Stomach (tissue), 7 donors: ENCODE data around the genes PEX6, KLHDC3 and PTK7.

DNA sequence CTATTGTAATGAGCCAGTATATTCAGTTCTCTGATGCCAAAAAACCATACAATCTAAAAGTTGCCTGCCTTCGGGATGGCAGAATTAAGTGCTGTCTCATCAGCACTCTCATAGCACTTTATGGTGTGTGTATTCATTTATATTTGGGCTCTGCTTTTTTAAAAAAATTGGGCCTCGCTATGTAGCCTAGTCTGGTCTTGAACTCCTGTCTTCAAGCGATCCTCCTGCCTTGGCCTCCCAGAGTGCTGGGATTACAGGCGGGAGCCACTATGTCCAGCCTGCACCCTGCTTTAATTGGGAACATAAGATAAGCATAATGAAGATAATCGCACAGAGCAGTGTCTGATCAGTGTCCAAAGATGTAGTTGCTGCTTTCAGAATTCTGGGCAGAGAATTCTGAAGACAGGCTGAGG is 22.9 kb downstream of the BICRAL start:
- PRO-cap = no peak
- RAMPAGE, long total RNA, 5 experiments = no peak in any of the 5 experiments
- RRBS = no CpG with 5 or more reads among the region's 5 CpGs

DNA sequence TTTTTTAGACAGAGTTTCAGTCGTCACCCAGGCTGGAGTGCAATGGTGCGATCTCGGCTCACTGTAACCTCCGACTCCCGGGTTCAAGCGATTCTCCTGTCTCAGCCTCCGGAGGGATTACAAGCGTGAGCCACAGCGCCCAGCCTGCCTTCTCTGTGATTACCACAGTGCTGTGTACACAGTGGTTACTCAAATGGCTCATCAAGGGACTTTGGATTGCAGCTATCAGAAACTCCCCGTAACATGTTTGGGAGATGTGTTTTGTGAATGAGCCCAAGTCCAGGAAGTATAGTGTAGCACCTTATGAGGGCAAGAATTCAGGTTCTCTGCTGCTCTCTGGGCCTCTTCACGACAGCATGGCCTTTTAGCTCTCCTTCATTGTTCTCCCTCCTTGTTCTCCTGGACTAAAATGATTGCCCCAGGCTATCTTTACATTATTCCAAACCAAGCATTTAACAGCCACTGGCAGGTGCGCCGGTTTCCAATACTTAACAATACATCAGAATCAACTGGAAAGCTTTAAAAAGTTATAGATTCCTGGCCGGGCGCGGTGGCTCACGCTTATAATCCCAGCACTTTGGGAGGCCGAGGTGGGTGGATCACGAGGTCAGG is 34.1 kb upstream of the RPL7L1 start:
- PRO-cap = no peak
- RAMPAGE, long total RNA, 5 experiments = no peak in any of the 5 experiments
- RRBS = no CpG with 5 or more reads among the region's 19 CpGs

DNA sequence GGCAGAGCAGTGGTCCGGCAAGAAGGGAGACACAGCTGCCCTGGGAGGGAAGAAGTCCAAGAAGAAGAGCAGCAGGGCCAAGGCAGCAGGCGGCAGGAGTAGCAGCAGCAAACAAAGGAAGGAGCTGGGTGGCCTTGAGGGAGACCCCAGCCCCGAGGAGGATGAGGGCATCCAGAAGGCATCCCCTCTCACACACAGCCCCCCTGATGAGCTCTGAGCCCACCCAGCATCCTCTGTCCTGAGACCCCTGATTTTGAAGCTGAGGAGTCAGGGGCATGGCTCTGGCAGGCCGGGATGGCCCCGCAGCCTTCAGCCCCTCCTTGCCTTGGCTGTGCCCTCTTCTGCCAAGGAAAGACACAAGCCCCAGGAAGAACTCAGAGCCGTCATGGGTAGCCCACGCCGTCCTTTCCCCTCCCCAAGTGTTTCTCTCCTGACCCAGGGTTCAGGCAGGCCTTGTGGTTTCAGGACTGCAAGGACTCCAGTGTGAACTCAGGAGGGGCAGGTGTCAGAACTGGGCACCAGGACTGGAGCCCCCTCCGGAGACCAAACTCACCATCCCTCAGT is 9.4 kb downstream of the CNPY3 start:
- PRO-cap = no peak
- RAMPAGE, long total RNA, 5 experiments = start-site peak on the plus strand in 1 of 5 experiments, centred at positions 92 to 375 of the sequence, 5 to 8 reads per replicate
- RRBS = no CpG with 5 or more reads among the region's 9 CpGs

GRCh38 chr6:42963878-42964480 is 3.4 kb downstream of the GNMT start:
- PRO-cap = no peak
- RAMPAGE, long total RNA, 5 experiments = start-site peak on the minus strand in 2 of 5 experiments, at chr6:42964191-42964357 at its widest, 9 to 11 reads per replicate
- RRBS = no CpG with 5 or more reads among the region's 8 CpGs

GRCh38 chr6:42979107-42980189 is at the start of gene PEX6:
PEX6 (minus strand) TSS chr6:42979181.
- PRO-cap = bidirectional peak, plus-strand start at chr6:42979319, minus-strand start at chr6:42979204; bidirectional peak, plus-strand start at chr6:42979549, minus-strand start at chr6:42979395; unidirectional peak, minus-strand start at chr6:42979608
- RAMPAGE, long total RNA, 5 experiments = no peak in any of the 5 experiments
- RRBS = 1% methylated on average over 4 of the region's 39 CpGs

DNA sequence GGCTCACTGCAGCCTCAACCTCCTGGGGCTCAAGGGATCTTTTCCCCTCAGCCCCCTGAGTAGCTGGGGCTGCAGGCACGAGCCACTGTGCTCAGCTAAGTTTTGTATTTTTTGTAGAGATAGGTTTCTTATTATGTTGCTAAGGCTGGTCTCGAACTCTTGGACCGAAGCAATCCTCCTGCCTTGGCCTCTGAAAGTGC is 10.7 kb downstream of the PPP2R5D start:
- PRO-cap = unidirectional peak, minus-strand start at position 57 of the sequence
- RAMPAGE, long total RNA, 5 experiments = no peak in any of the 5 experiments
- RRBS = no CpG with 5 or more reads among the region's 3 CpGs

GRCh38 chr6:43014025-43014982 is at the start of gene KLHDC3:
KLHDC3 (plus strand) TSS chr6:43014249.
- PRO-cap = bidirectional peak, plus-strand start at chr6:43014268, minus-strand start at chr6:43013919
- RAMPAGE, long total RNA, 5 experiments = start-site peak on the plus strand in 3 of 5 experiments, at chr6:43014234-43014290 at its widest, 11 to 235 reads per replicate
- RRBS = 1% methylated on average over 14 of the region's 38 CpGs

DNA sequence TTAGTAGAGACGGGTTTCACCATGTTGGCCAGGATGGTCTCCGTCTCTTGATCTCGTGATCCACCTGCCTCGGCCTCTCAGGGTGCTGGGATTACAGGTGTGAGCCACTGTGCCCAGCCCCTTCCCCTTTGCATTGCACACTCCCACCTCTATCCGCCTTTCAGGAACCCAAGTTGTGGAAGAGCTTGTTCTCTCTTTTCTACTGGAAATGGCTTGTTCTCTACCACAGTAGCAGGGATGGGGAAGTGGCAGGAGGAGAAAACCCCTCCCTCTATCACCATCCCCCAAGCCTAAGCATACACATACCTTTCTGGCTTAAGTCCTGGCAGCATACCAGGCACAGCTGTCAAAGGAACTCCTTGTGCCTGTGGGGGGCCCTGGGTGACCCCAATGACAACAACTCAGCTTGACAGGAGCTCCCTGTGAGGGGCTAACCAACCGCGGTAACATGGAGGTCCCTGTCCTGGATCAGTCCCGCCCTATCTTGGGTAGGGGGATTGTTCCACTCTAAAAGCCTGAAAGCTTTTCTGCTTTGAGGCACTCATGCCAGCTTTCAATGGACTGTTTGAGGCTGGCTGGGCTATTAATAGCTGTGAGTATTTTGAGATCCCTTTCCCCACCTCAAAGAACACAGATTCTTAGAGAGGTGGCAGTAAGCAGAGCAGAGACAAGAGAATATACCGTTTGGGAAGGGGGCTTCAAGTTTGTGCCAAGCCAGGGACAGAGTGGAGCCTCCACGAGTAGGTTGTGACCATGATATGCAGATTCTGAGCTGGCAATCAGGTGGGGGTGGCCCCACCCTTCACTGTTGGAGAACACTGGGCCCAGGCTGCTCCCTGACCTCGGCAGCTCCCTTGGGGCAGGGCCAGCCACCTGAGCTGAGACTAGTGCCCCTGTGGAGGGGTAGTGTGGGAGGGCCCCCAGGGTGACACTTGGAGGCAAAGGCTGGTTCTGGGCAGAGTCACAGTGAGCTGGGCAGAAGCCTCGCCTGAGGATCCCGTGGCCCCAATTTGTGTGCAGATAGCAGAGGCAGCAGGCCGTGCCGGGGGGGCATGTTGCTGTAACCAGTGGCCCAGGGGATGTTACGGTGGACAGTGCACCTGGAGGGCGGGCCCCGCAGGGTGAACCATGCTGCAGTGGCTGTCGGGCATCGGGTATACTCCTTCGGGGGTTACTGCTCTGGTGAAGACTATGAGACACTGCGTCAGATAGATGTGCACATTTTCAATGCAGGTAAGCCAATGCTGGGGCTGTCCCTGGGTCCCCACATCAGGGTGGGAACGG is 2.5 kb downstream of the KLHDC3 start:
- PRO-cap = no peak
- RAMPAGE, long total RNA, 5 experiments = start-site peak on the plus strand in 1 of 5 experiments, centred at position 375 of the sequence, 5 reads per replicate
- RRBS = no CpG with 5 or more reads among the region's 23 CpGs

- PRO-cap = bidirectional peak, plus-strand start at chr6:43076284, minus-strand start at chr6:43076182
- RAMPAGE, long total RNA, 5 experiments = start-site peak on the plus strand in 3 of 5 experiments, at chr6:43076403-43076522 at its widest, 8 to 30 reads per replicate
- RRBS = 2% methylated on average over 47 of the region's 102 CpGs
Observed at GRCh38 chr6:43075781-43076956, at the start of gene PTK7. PTK7 (plus strand) TSS chr6:43076314.

GRCh38 chr6:43093788-43094396 is 17.8 kb downstream of the PTK7 start:
- PRO-cap = bidirectional peak, plus-strand start at chr6:43094106, minus-strand start at chr6:43093888
- RAMPAGE, long total RNA, 5 experiments = no peak in any of the 5 experiments
- RRBS = no CpG with 5 or more reads among the region's 7 CpGs

DNA sequence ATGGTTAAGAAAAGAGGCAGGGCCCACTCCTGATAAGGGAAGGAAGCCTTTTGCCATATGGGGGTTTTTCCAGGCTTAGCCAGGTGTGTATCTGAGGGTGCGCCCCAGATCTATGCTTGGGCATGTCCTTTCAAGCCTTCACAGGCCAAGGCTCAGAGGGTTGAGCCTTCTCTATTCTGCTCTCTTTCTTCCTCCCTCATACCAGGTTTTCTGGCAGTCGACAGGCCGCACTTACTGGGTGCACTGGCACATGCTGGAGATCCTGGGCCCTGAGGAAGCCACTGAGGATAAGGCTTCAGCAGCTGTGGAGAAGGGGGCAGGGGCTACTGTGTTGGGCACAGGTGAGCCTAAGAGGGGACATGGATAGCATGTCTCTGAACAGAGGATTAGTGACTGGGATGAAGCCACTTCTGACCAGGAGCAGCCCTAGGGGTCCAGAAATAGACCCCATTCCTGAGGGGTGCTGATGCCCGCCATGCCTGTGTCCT is 4.8 kb downstream of the CUL9 start:
- PRO-cap = no peak
- RAMPAGE, long total RNA, 5 experiments = start-site peak on the plus strand in 2 of 5 experiments, centred at positions 244 to 255 of the sequence, 15 to 26 reads per replicate
- RRBS = no CpG with 5 or more reads among the region's 4 CpGs

- PRO-cap = no peak
- RAMPAGE, long total RNA, 5 experiments = start-site peak on the plus strand in 4 of 5 experiments, at chr6:43204942-43205420 at its widest, 6 to 22 reads per replicate
- RRBS = no CpG with 5 or more reads among the region's 8 CpGs
Observed at GRCh38 chr6:43204949-43205519, 23.0 kb downstream of the CUL9 start.

- PRO-cap = no peak
- RAMPAGE, long total RNA, 5 experiments = no peak in any of the 5 experiments
- RRBS = no CpG with 5 or more reads among the region's 15 CpGs
Observed at GRCh38 chr6:43219956-43220687, 9.2 kb downstream of the DNPH1 start.

DNA sequence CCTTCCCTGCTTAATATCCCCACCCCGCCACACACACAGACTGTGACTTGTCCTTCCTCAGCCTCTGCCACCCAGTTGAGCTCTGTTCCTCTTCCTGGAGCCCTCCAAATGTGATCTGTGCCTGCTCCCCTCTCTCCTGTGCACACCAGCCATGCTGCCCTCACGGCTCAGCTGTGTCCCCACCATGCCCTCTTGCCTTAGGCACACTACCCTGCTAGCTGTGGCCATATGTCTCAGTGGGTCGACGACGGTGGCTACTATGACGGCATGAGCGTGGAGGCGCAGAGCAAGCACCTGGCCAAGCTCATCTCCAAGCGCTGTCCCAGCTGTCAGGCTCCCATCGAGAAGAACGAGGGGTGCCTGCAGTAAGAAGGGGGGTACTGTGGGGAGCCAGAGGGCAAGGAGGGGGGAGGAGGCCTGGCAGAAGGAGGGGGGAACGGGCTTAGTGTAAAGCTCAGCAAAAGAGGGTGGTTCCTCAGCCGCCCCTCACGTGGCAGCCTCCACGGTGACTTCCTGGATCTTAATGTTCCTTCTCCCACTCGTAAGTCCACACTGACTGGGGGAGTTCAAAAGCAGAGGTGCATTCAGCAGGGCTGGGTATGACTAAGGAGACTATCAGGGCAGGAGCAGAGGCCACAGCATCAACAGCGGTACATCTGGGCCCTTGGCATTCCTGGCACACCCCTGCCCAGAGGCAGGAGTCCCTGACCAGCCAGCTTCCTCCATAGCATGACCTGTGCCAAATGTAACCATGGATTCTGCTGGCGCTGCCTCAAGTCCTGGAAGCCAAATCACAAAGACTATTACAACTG is 8.1 kb downstream of the DNPH1 start:
- PRO-cap = no peak
- RAMPAGE, long total RNA, 5 experiments = no peak in any of the 5 experiments
- RRBS = no CpG with 5 or more reads among the region's 18 CpGs

DNA sequence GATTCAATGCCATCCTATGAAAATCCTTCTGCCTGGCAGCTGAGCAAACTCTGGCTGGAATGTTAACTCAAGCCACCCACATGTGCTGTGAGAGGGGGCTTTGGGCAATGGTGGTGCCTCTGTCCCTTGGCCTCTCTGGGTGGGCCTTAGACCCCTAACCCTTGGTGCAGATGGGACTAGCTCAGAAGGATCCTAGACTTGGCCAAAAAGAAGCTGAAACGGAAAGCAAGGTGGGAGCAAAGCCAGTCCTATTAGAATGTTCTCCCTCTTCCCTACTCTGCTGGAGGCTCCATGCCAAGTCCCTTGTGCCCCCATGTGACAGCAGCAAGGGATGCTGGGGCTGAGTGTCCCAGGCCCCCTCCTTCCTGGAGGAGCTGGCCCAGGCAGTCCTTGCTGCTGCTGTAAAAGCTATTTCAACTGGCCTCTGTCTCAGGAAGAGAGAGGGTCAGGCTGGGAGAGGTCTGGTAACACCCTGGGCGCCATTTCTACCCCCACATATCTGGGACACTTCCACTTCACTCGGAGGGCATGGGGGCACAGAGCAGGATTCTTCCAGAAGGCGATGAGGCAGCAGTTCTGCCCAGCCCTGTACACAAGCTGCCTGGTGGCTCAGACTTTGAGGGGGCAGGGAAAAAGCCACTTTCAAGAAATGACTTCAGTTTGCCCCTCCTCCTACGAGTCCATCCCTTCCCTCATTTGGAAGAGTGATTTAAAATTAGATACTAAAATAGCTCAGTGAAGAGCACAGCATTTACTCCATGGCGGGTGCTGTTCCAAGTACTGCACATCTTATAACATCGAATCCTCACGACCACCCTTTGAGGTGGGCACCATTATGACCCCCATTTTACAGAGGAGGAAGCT is 25.1 kb downstream of the TTBK1 start:
- PRO-cap = no peak
- RAMPAGE, long total RNA, 5 experiments = no peak in any of the 5 experiments
- RRBS = no CpG with 5 or more reads among the region's 8 CpGs

DNA sequence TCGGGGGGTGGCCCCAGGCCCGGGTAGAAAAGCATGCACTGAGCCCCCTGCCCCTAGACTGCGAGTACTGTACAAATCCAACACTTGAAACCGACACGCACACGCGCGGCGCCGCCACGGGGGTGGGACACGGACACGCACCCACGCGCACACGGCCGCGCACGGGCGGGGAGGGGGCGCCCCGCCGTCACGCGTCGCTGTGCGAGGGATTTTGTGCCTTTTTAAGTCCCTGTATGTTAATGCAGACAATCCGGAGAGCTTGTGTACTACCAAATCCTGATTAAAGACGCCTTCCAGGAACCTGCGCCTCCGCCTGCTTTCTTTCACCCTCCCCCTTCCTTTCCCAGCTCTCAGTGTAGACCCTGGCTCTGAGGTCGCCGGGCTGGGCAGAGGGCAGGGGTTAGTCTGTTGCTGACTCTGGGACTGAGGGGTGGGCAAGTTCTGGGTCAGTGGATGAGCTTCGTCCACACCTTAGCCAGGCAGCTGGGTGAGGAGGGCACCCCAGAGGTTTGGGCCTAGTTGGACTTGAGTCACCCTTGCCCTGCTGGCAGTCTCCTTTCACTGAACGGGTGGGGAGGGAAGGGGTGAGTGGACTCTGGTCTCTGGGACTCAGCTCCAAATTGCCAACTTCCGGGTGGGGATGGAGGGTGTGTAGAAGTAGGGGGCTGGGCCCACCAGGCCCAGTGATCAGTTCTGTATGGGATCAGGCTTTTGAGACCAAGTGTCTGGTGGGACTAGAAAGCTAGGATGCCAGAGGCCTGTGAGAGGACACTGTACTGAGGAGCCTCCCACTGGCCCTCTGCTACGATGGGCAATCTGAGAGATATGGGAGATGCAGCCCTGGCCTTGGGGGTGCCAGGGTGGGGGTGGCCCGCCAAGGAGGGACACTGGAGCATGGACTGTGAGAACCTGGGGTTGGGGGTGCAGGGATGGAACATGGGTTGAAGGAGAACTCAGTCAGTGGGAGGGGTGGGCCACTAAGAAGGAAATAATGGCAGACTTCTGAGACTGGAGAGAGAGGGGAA is 21.4 kb upstream of the SLC22A7 start:
- PRO-cap = no peak
- RAMPAGE, long total RNA, 5 experiments = no peak in any of the 5 experiments
- RRBS = 39% methylated on average over 5 of the region's 38 CpGs

GRCh38 chr6:43367361-43368227 is 1.9 kb downstream of the ZNF318 start:
- PRO-cap = no peak
- RAMPAGE, long total RNA, 5 experiments = no peak in any of the 5 experiments
- RRBS = no CpG with 5 or more reads among the region's 11 CpGs

DNA sequence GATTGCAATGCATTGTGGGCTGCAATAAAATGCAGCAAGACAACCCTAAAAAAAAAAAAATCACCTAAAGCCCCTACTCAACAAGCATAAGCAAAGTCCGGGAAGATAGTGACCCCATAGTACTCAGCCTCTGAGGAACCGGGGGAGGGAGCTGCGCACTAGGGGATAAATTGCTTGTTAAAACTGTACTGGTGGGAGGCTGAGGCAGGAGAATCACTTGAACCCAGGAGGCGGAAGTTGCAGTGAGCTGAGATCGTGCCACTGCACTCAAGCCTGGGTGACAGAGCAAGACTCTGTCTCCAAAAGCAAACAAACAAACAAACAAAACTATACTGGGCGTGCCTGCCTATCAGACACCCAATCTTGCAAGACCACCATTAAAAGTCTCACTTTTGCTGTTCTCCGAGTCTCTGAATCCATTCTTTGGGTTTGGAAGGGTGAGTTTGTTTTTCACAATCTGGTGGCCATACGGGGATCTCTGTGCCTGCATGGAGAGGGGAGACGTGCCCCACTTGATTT is 21.7 kb upstream of the ZNF318 start:
- PRO-cap = no peak
- RAMPAGE, long total RNA, 5 experiments = no peak in any of the 5 experiments
- RRBS = no CpG with 5 or more reads among the region's 9 CpGs

GRCh38 chr6:43436827-43437494 is 9.6 kb downstream of the ABCC10 start:
- PRO-cap = no peak
- RAMPAGE, long total RNA, 5 experiments = no peak in any of the 5 experiments
- RRBS = no CpG with 5 or more reads among the region's 4 CpGs

GRCh38 chr6:43438508-43439155 is 11.3 kb downstream of the ABCC10 start:
- PRO-cap = no peak
- RAMPAGE, long total RNA, 5 experiments = no peak in any of the 5 experiments
- RRBS = no CpG with 5 or more reads among the region's 7 CpGs